Measurements from ENCODE around the gene PHLPP2.

DNA sequence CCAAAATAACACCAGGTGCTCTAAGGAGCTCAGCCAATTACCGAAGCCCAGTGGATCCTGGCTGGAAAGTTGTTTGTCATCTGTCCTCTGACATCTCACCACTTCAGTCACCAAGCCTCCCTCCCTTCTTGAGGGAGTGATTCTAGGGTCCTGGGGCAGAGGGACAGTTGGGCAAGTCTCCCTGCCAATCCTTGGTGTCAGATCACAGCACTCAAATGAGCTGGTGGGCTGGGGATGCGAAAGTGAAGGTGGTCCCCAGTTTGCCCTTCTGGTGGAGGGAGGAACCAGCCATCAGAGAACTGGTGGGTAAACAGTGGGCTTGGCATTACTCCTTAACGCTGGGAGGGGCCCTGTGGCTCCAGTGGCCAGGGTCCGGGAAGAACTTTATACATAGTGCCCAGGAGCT lies 4.4 kb upstream of the CALB2 start:
- PRO-cap = no peak

DNA sequence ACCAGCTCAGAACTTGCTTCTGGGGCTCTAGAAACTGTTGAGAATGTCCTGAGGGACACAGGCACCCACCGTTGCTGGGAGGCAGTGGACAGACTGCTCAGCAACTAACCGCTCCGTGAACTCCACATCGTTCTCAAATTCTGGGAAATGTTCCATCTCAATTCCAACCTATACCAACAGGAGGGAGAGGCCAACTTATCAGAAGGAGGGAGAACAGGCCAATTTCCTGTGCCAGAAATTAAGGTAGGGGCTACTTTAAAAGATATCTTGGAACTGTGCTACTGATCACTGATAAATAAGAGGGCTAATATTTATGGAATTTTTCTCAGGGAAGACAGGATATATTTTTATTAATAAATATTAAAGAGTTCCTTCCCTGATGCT lies 8.3 kb downstream of the TAT start:
- PRO-cap = no peak

GRCh38 chr16:71608226-71608663 lies 17.7 kb upstream of the MARVELD3 start:
- PRO-cap = no peak

GRCh38 chr16:71670372-71671052 lies 44.5 kb downstream of the MARVELD3 start:
- PRO-cap = no peak

GRCh38 chr16:71687699-71688182 lies 36.8 kb downstream of the PHLPP2 start:
- PRO-cap = no peak

GRCh38 chr16:71724674-71725136 lies at the start of gene PHLPP2:
PHLPP2 (minus strand) TSS chr16:71724701.
- PRO-cap = no peak

DNA sequence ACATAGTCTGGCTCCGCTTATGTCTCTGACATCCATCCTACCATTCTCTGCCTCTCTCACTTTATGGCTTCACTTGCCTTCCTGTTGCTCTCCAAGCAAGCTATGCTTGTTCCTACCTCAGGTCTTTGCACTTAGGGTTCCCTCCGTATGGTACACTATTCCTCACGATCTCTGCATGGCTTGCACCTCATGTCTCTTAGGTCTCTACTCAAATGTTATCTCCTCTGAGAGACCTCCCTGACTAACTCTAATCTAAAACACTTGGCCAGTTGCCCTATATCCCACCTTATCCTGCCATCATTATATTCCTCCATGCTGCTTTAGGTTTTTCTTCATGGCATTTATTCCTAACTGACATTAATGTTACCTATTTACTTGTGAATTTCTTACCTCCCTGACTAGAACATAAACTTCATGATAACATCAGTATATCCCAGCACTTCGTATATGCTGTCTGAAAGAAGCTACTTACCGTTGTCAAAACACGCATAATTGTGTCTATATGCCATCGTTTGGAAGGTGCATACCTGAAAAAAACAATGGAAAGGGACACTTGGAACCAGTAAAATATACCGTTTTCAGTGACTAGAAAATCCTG lies 29.0 kb upstream of the PHLPP2 start:
- PRO-cap = no peak

- PRO-cap = no peak
Observed at GRCh38 chr16:71854523-71855203, 8.9 kb downstream of the ATXN1L start.

- PRO-cap = no peak
Observed at GRCh38 chr16:71865049-71865569, 18.9 kb downstream of the ZNF821 start.

DNA sequence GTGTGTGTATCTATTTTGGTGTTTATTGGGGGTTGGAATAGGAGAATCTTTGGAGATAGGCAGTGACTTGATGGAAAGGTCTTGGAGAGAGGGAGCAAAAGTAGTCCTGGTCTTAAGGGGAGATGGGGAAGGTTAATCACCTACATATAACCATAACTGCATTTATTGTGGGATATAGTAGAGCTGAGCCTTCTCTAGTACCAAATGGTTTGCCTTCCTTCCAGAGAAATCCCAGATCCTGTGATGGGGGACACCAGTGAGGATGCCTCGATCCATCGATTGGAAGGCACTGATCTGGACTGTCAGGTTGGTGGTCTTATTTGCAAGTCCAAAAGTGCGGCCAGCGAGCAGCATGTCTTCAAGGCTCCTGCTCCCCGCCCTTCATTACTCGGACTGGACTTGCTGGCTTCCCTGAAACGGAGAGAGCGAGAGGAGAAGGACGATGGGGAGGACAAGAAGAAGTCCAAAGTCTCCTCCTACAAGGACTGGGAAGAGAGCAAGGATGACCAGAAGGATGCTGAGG lies 2.3 kb downstream of the DHX38 start:
- PRO-cap = no peak

GRCh38 chr16:72098702-72099369 lies 5.2 kb downstream of the DHX38 start:
- PRO-cap = no peak

- PRO-cap = no peak
Observed at GRCh38 chr16:72836054-72836572, 211.8 kb downstream of the ZFHX3 start.

- PRO-cap = bidirectional peak, plus-strand start at chr16:72859264, minus-strand start at chr16:72859050
Observed at GRCh38 chr16:72858551-72859547, 189.1 kb downstream of the ZFHX3 start.

- PRO-cap = no peak
Observed at GRCh38 chr16:72894302-72895021, 153.5 kb downstream of the ZFHX3 start.

DNA sequence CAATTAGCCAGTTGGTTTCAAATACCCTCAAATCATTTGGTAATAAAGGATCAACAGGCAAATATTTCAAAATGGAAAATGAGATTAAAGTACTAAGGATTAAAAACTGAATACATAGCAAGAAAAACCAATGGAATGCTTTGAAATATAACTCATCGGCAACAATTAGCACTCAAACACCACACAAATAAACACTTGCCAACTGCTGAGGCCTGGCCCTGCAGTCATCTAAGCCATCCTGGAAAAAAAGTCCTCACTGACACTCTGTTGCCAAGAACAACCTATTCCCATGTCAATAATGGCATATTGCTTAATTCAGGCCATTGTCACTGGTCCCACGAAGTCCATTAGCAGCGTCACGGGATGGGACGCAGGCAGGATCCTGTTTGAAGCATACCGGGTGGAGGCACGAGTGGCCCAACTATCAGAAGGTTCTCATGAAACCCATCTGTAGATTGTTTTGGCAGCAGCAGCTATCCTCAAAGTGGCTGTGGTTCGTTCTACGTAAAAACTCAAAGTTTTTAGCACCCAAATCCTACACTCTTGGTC lies 91.8 kb downstream of the ZFHX3 start:
- PRO-cap = no peak

DNA sequence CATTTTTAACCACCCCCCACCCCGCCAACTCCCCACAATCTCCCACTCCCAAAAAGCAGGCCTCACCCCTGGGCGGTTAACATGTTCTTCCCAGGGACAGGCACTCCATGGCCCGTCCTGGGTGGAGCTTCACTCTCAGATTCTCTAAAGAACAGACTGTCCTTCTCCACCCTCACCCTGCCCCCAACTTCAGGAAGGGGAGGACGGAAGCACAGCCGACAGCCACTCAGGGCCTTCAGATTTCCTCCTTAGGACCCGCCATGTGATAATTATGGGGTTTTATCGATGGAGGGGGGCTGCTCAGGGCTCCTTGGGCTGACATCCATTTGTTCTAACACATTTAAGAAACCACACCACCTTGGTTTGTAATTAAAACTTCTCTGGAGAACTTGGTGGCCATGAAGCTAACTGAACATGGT lies 61.9 kb downstream of the ZFHX3 start:
- PRO-cap = bidirectional peak, plus-strand start at position 192 of the sequence, minus-strand start at position 146 of the sequence

DNA sequence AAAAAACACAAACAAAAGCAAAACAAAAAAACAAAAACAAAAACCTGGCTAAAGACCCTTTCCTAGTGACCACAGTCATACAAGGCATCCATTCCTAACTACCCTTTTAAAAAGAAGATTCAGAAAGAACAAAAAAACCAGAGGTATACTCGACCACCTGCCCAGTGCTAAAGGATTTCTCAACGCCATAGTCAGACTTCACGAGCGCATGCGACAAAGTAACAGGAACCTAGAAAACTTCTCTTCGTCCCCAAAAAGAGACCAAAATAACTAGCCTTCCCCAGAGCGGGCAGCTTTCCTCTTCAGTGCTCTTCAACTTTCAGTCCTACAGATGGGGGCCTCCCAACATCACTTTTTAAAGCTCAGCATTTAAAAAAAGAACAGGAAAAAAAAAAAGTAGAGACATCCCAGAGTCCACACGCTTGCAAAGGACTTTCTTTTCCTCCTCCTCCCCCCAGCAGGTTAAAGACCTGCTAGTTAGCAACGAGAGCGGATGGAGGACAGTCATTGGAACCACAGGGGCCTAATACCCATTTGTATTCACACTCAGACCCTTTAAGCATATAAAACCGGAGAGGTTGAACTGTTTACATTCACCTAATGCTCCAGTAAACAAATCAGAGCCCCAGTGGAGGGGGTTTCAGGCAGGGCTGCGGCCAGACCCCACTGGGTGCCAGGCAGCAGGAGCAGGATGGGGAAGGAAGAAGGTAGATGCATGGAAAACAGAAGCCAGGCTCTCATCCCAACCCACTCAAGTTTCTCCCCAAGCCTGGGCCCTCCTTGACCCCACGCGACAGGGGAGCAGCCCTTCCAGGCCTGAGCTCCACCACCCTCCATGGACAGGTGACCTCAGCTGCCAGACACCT lies 15.4 kb downstream of the ZFHX3 start:
- PRO-cap = bidirectional peak, plus-strand start at position 465 of the sequence, minus-strand start at position 327 of the sequence

DNA sequence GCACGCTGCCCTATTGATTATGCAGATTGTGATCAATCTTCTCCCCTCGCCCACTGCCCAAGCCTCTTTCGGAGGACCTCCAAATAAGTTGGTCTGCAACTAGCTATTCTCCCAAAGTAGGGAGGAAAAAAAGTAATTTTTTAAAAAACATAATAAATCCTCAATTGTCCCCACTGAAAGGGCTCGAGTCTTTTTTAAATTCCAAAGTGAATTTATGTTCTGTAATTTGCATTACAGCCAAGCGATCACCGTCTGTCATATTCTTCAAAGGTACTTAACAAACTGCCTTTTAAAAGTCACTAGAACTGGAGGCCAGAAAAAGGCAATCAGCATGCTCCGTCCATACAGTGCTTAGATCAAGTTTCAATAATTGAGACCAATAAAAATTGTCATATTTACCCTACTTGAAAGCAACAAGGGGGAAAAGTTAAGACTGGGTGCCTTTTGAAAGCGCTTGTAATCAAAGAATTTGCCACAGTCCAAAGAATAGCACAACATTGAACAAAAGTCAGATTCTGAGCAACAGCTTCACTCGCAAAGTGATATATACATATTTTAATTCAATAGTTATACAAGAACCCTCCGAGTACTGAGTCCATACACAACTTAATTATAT lies 8.9 kb upstream of the ZFHX3 start:
- PRO-cap = no peak

DNA sequence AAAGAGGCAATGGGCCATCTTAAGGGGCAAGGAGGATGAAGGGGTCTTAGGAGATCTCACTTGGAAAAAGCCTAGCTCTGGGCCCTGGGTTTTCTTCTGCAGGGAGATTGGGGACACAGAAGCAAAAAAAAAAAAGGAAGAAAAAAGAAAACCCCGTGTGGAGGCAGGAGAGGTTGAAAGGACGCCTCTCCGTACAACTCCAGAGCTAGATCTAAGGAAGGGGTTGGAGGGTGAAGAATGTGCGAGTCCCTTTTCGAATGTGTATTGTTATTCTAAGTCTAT lies 14.6 kb upstream of the ZFHX3 start:
- PRO-cap = no peak

DNA sequence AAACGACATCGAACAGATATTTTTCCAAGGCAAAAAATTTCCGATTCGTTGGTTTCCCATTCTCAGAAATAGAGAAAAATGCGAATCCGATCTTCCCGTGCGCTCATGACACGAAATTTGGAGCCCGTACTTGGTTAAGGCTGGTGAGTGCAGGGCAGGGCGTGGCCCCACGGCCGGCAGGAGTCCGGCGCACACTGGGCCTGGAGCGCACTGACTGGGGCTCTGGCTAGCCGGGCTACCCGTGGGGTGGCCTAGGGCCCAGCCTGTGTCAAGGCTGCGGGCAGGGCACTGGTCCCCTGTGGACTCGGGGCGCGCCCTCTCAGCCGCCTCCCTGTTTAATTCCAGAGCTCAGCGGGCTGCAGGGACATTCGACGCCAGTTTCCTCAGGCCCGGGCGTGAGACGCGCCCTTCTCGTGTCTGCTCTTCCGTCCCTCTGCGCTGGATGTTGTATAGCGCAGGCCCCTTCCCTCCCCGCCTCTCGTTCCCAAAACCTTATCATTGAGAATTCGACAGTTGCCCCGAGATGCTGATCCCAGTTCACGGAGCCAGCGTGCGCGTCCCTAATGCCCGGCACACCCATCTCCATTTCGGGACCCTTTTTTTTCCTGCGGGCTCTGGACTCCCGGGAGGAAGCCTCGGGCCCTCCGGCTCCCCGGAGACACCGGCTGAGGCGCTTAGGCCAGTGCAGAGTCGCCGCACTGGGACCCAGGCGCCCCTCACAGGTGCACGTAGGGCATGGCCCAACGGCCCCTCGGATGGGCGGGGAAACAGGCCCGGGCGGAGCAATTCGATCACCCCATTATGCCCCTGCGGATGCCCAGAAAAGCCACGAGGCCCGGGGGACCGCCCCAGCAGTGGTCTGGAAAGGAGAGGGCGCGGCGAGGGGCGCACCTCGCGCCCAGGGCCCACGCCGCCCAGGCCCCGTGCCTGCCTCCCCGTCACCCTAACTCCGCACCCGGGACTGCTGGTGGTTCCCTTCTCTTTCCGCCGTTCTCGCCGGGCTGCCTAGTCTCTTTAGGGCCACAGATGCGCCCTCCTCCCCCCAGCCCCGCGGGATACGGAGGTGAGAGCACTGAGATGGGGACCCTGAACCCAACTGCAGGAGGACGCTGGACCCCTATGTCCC lies 18.3 kb upstream of the ZFHX3 start:
- PRO-cap = bidirectional peak, plus-strand start at position 172 of the sequence, minus-strand start at position 212 of the sequence; unidirectional peak, minus-strand start at position 437 of the sequence

All from right common carotid artery plus branches (tissue), 1 donor.